ENCODE data around the genes PRSS2, TAS2R40, FAM131B, TCAF1 and OR2A42.

- RAMPAGE, long total RNA = no peak
- RRBS = no CpG with 5 or more reads among the region's 4 CpGs
These were observed 238.9 kb upstream of the PRSS58 start for GRCh38 chr7:142496684-142497218.

DNA sequence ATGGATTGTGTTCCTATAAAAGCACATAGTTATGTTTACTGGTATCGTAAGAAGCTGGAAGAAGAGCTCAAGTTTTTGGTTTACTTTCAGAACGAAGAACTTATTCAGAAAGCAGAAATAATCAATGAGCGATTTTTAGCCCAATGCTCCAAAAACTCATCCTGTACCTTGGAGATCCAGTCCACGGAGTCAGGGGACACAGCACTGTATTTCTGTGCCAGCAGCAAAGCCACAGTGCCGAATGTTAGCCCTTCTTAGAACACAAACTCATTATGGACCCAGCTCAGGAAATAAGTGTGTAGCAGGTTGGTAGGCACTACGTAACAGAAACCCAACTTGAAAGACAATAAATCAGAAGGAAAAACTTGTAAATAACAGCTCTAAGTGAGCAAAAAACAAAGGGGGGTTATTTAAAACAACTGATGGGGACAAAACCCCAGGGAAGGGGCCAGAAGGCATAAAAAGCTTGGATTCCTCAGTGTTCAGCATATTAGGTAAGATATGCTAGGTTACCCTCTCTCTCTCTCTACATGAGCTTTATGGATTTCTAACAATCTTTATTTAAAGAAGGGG, 112.0 kb upstream of the PRSS1 start:
- RAMPAGE, long total RNA = no peak
- RRBS = no CpG with 5 or more reads among the region's 6 CpGs

DNA sequence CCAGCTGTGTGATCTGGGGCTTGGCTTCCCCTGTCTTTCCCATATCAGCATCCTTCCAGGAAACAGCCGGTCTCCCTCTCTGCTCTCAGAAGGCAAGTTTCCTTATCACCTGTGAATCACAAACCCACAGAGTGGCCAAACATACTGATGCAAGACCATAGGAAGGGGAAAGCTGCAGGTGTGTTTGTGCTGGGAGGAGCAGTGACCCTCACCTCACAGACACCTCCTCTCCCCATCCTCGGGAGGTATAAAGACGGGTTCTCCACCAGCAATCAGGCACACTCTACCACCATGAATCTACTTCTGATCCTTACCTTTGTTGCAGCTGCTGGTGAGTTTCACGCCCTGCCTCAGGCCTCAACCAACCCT, at the start of gene PRSS2:
PRSS2 (plus strand) TSS at position 279 of the 369 bp plus-strand sequence.
- RAMPAGE, long total RNA = start-site peak on the plus strand centred at position 278 of the sequence, 7 bp wide, 1,229 and 487 reads in 2 replicates
- RRBS = no CpG with 5 or more reads among the region's 4 CpGs

DNA sequence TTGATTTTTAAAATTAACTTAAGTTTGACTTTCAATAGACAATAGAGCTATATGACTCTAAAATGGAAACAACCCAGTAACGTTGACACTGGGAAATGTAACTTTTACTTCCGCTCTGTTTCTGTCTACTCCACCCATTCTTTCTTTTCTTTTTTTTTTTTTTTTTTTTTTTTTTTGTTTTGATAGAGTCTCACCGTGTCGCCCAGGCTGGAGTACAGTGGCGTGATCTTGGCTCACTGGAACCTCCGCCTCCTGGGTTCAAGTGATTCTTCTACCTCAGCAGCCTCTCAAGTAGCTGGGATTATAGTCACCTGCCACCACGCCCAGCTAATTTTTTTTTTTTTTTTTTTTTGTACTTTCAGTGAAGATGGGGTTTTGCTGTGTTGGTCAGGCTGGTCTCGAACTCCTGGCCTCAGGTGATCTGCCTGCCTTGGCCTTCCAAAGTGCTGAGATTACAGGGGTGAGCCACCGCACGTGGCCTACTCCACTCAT, 14.0 kb downstream of the PRSS2 start:
- RAMPAGE, long total RNA = no peak
- RRBS = no CpG with 5 or more reads among the region's 10 CpGs

DNA sequence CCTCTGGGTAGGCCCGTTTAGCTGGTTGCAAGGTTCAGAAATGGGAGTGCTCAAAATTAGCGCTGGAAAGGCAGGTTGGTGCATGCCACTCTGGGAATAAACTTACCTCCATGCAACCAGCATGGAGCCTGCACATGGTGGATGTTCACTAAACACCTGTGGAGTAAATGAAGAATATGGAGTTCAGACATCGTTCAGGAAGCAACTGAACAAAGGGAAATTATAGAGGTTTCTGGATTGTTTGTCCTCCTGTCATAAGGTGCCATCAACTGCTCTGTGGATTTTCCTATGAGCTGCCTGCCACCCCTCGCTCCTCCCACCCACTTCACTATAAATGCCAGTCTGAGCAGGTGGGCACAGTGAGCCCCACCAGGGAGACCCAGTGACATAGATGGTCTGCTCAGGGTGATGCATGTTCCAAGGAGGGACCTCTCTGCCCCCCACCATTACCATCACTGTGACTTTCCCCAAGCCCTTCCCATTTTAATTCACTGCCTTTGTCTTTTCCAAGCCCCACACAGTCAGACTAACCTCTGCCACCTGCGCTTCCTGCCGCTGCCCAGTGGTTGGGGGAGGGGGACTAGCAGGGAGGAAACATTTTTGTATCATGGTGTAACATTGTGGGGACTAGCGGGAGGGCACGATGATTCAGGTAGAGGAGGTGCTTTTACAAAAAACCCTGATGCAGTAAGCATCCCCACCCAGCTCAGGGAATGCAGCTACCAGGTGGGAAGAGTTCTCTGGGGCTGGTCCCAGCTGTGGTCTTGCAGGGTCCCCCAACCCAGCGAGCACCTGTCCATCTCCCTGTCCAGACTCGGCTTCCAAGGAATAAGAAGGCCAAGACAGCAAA, 24.5 kb downstream of the PRSS2 start:
- RAMPAGE, long total RNA = no peak
- RRBS = no CpG with 5 or more reads among the region's 10 CpGs

DNA sequence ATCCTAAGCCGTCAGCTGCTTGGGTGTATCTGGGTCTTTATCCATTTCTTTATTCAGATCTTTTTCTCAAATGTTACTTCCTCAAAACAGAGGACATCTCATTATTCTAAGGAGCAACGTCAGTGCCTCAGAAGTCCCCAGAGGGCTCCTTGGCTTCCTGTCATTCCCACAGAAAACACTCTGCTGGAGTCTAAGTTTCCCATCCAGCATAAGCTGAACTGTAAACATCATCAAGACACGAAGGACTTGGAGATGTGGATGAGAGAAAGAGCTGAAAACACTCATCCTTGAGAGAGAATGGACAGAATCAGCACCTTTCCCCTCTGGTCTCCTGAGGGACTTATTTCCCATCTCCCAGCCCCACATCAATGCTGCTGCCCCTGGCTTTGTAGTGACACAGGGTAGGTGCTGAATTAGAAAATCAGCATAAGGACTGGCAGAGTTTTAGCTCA, 2.6 kb upstream of the OR6V1 start:
- RAMPAGE, long total RNA = no peak
- RRBS = no CpG with 5 or more reads among the region's 3 CpGs

DNA sequence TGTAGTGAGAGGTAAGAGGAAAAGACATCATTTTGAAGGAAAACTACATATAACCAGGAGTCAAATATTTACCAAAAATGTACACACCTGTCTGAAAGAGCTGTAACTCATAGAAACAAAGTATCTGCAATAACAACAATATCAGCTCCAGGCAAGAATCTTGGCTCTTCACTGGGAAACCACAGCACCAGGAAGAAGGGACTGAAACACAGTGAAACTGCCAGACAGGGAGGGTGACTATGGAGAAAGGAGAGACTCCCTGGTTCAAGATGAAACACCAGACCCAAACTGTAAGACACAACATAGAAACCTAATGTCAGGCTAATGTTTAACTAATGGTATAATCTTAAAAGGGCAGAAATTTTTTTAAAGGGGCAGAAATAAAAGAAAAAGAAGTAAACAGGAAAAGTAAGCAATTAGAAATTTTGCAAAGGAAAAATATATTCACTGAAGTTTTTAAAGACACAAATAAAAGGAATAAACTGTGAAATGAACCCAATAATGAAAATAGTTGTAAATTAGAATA, 11.5 kb upstream of the TAS2R39 start:
- RAMPAGE, long total RNA = no peak

DNA sequence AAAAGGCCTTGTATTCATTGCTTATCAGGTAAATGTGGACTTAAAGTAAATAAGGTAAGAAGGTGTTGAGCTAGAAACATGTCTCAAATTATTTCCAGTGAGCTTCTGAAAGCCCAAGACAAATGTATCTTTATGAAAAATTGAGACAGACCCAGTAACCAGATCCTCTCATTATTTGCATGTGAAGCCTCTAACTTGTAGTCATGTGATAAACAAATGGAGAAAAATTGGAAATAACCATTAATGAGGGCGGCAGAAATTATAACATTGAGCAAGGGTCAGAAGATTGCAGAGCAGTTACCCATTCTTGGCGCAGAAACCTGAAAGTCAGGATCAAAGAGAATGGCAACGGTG, at the start of gene TAS2R40:
TAS2R40 (plus strand) TSS at position 301 of the 354 bp plus-strand sequence.
- RAMPAGE, long total RNA = no peak
- RRBS = no CpG with 5 or more reads among the region's 3 CpGs

DNA sequence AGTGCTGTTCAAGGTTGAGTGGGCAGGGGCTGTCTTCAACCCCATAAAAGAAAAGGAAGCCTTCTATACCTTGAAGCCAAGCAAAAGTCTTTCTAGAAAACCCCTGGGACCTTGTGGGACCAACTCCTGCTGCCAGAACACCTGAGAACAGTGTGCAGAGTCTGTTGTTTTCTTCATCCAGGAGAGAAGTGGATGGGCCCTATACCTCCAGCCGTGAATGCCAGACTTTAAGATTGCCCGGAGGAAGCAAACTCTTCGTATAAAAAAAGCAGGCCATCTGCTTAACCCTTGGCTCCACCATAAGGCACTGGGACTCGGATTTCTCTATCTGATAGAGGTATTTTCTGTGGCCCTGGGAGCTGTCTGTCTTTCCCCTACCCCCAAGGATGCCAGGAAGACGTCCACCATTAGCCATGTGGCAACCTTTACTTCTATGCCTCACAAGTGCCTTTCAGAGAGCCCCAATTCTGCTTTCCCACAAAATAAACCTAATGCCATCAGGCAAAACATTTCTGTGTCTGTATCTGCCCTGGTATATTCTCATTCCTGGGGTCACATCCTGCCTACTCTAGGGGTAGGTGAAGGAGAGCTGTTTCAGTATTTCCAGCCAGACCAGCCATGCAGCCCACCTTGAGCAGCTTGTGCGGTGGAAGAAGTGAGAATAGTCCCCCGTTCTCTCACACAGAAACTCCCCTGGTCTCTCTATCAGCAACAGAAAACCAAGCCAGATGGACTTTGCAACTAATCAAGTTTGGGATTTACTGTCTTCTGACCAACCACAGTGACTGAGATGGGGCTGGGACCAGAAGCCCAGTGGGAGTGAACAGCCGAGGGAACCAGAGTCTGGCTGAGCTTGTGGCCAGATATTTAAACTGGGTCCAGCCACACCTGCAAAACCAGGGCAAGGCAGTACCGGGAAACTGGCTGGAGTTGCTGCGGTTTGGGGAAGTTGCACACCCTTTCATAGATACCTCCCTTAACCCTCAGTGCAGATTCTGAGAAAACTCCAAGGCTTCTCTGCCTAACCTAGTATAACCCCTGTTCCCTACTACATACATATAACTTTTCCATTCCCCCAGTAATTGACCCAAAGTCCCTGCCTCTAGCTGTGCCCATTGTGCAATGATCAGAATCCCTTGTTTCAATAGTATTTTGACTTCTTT, 5.7 kb downstream of the GSTK1 start:
- RAMPAGE, long total RNA = no peak
- RRBS = no CpG with 5 or more reads among the region's 10 CpGs

GRCh38 chr7:143300728-143301803, 12.9 kb downstream of the CASP2 start:
- RAMPAGE, long total RNA = no peak
- RRBS = no CpG with 5 or more reads among the region's 11 CpGs

- RAMPAGE, long total RNA = no peak
- RRBS = no CpG with 5 or more reads among the region's 6 CpGs
These were observed 2.8 kb downstream of the CLCN1 start for GRCh38 chr7:143318640-143319140.

- RAMPAGE, long total RNA = no peak
- RRBS = 6% methylated on average over 34 of the region's 123 CpGs
These were observed at the start of gene FAM131B for GRCh38 chr7:143362108-143363197. Gene FAM131B, minus strand, starts transcription at chr7:143362713.

- RAMPAGE, long total RNA = no peak
- RRBS = no CpG with 5 or more reads among the region's 13 CpGs
These were observed 12.8 kb downstream of the ZYX start for GRCh38 chr7:143393847-143394518.

DNA sequence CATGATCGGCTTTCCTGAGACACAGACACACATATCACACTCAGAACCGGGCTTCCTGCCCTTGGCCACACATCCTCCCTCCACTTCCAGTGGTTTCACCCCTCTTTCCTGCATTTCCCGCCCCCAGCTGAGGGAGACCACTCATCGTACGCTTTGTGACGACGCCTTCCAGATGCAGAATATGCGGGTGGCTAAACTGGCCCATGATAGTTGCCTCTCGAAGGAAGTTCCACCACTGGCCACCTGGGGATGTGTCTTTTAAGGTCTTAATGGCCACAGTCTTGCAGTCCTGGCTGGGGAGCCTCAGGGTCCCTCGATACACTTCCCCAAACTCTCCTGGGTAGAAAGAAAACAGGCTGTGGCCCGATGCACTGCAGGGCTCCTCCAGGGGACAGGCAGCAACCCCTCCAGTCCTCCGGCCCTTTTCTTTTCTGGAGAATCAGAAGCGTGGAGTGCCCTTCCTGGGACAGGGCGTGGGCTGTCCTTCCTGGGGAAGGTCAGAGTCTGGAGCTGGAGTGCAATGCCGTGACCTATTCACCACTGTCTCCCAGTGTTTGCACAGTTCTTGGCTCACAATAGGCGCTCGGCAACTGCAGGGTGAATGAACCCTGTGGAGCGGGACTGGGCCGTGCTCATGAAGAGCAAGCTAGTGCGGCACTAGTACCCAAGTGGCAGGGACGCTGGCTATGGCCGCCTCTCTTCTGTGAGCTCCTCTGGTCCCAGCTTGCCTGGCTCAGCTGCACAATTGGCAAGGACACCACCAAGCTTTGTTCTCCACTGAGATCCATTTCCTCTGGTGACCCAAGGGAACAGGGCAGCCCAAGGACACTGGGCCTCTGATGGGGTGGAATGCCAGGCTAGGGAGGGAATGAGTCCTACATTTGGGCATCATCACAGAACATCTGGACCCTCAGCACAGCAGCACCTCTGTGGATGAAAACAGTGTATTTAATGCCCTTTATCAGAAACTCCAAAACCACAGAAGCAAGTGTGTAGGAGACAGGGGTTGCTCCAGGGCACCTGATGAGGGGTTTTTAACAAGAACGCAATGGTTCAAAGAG, 13.2 kb downstream of the EPHA1 start:
- RAMPAGE, long total RNA = no peak
- RRBS = no CpG with 5 or more reads among the region's 23 CpGs

DNA sequence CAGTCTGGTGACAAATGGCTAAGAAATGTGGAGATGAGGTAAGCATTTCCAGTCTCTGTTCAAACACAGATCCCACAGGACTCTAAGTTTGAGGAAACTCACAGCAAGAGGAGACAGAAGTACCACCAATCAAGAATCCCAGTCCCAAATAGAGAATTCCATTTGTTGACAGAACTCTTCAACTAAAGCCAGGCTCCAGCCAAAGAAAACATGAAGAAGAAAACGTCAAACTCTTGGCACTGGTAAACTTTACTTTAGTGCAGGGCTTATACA, 49.1 kb upstream of the CTAGE6 start:
- RAMPAGE, long total RNA = no peak
- RRBS = no CpG with 5 or more reads among the region's 1 CpG

DNA sequence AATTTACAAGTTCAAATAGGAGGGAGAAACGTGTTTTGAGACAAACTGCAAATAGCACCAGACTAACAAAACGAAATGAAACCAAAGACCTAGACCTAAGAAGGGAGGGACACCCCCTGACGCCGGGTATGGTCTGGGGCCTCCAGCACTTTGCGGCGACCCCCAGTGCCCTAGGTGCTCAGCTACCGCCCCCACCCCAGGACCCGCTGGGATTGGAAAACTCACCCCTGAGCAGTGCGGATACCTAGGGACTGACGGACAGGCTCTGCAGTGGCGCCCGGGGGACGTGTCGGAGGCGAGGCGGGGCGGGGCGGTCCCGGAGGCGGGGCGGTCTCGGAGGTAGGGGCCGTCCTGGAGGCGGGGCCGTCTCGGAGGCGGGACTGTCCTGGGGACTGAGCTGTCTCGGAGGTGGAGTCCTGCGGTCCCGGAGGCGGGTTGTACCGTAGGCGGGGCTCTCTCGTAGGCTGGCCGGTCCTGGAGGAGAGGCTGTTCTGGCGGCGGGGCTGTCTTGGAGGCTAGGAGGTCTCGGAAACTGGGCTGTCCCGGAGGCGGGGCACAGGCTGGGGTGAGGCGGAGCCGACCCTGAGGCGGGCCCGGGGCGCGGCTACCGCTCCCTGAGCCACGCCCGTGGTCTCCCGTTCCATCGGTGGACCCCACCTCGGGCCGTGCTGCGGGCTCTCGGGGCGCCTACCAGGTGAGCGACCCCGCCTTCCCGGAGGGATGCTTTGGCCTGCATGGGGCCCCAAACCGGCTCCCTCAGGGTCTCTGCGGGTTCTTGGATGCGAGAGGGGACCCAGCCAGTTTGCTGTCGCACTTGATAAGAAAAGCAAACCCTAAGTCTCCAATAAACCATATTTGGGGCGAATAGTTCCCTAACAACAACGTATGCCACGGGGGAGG, 65.3 kb downstream of the TCAF1 start:
- RAMPAGE, long total RNA = no peak
- RRBS = under 1% methylated on average over 7 of the region's 66 CpGs

DNA sequence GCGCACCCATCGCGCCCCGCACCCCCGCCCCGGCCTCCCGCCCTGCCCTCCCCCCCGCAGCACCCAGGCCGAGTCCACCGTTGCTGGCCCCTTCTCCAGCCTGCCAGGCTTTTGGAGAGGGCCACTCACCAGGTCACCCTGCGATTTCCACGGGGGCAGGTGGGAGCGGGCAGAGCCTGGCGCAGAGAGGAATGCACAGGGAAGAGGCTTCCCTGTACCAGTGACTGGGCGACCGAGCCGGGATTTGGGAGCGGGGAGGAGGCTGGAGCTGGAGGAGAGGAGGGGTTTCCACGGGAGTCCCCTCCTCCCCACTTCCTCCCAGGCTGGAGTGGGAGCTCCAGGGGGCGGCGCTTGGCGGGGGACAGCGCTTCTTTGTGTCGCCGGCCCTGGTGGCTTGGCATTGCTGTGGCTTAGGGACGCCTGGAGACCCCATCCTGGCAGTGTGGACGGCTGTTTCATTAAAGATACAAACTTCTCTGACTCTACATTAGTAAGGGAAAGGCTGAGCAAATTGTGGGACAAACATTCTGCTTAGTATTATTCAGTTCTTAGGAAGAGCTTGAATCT, 19.3 kb downstream of the TCAF1 start:
- RAMPAGE, long total RNA = no peak
- RRBS = no CpG with 5 or more reads among the region's 27 CpGs

- RAMPAGE, long total RNA = no peak
- RRBS = 2% methylated on average over 14 of the region's 72 CpGs
These were observed at the start of gene TCAF1 for GRCh38 chr7:143901165-143902542. Gene TCAF1, minus strand, starts transcription at chr7:143902176.

- RAMPAGE, long total RNA = no peak
- RRBS = no CpG with 5 or more reads among the region's 6 CpGs
These were observed 4.5 kb downstream of the OR6B1 start for GRCh38 chr7:144004637-144005051.

DNA sequence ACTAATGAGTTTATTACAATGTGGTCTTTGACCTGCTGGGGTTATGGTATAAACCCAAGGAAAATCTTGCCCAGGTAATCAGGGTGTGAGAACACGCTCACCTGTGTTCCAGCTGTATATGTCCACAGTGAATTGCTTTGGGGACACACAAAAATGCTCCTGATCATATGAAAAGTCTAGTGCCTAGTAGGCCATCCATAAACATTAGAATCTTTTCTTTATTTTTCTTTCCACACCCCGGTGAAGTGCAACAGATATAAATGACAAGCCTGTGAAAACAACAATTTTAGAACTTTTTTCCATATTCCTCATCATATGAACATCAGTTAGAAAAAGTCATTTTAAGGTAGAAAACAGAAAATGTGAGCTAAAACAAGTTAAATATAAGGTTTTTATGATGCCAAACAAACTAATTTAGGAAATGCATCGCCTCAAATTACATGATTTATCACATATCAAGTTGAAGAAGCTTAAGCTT, at the start of gene OR2A42:
OR2A42 (minus strand) TSS at position 131 of the 478 bp plus-strand sequence.
- RAMPAGE, long total RNA = no peak
- RRBS = no CpG with 5 or more reads among the region's 3 CpGs

All from hepatocyte (in vitro differentiated cells and primary cell).